Measurements from ENCODE around the gene SHLD3.

- PRO-cap, result no peak
These were observed 16.6 kb downstream of the ZSWIM6 start for GRCh38 chr5:61348544-61349195.

- PRO-cap, result no peak
These were observed 212.7 kb downstream of the ZSWIM6 start for GRCh38 chr5:61544610-61545398.

DNA sequence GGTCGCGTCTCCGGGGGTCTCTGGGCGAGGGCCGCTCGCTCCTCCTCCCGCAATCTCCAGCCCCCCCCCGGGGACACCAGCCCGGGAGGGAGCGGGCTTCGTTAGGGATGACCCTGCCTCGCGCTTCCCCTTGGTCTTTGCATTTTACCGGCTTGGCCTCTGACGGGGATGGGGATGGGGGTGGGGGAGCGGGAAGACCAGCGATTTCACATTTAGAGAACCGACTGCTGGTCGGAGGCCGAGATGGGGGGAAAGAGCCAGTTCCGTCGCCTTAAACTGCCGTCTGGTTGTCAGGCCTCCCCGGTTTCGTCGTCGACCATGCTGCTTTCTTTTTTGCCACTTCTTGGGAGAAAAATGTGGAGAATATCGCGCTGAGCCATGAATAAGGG lies 777 bp downstream of the KIF2A start:
- PRO-cap, result no peak

- PRO-cap, result no peak
These were observed 19.6 kb downstream of the IPO11 start for GRCh38 chr5:62432058-62432669.

- PRO-cap, result unidirectional peak, minus-strand start at chr5:64166486
These were observed 624 bp downstream of the RNF180 start for GRCh38 chr5:64166307-64166626.

DNA sequence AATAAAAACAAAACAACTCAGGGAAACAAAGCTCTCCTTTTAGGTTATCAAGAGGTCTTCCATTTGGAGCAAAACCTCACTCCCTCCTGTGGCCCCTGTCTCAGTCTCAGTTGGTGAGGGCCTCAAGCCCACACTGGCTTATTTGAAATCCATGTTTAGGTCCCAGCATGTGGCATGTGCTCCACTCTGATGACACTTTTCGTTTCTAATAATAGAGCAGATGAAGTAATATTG lies 265 bp upstream of the RGS7BP start:
- PRO-cap, result no peak

DNA sequence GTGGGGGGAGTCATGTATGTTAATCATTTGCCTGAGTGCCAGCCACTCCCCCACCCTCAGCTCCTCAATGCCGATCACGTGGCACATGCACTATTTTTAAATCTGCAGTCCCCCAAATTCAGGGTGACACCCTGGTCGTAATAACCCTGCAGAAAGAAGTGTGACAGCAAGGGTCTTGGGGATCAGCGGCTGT lies 918 bp downstream of the RGS7BP start:
- PRO-cap, result no peak

GRCh38 chr5:64781900-64782248 lies 13.1 kb downstream of the CWC27 start:
- PRO-cap, result no peak

GRCh38 chr5:64939361-64940171 lies 170.8 kb downstream of the CWC27 start:
- PRO-cap, result no peak

DNA sequence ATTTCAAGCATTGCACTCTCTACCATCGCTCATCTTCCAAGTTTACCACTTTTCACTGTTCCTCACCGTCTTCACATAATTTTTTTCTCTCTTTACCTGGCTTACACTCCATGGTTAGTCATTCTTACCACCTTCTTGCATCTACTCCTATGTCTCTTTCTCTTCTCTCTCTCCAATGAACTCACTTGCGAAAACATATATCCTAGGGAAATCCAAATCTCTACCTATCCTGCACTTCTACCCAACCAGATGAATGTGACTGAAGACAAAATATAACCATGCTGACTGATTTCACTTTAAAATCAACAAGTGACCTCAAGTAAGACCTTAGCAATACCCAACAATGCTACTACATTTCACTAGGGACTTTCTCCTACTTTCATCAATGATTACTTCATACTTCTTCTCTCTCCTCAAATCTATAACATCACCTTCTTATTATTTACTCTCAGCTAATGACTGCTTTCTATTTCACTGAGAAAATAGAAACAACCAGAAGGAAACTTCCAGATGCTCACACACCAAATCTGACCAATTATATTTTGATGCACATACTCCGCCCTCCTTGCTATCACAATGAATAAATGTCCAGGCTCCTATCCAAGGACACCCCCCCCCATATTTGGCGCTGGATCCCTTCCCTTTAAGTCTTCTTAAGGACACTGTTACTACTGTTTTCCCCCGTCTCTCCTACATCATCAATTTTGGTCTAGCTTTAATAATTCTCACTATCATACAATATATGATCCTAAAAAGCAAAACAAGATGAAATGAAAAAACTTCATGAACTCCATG lies 79.4 kb downstream of the ADAMTS6 start:
- PRO-cap, result no peak

DNA sequence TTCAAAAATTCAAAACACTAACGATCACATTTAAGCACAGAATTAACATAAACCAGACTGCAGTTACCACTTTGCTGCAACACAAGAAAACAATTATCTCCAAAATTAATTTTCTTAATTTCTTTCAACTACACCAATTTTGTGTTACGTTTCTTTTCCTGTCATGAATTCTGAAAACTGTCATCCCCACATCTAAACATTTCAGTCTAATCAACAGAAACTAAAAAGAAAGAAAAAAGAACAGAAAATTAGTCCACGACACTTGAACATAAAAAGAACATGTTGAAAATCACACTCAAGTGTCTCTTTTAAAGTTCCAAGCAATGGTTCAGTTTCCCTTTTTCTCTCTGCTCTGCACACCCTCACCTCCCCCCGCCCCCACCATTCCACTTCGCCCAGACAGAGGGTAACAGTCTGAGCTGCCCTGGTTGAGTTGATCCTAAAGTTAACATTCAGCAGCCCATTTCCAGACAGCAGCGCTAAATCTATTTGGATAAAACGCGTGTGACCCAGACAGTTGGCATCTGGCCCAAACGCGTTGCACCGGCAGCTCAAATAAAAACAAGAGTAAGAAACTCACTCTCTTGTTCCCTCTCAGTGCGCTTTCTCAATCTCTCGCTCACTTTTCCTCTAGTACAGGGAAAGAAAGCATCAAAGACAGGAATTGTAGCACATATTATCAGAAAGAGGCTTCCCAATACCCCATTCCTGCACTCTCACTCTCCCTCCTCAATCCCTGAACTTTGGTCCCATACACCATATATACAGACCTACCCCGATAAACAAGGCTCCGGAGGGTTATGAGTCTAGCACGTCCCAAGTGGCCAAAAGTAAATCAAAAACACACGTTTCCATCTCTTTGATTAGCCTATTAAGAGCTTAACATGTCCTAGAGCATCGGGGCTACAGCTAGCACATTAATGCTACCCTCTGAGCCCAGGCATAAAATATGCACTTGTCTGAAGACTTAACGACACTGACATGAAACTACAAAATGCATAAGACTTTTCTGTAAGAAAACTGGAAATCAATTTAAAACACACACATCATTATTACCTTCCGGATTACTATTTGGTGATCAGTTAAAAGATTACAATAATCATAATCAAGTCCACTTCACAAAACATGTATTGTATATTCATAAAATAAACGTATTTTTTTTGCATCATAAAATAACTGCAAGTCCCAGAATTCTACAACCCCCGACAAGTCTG lies 1.4 kb downstream of the ADAMTS6 start:
- PRO-cap, result no peak

DNA sequence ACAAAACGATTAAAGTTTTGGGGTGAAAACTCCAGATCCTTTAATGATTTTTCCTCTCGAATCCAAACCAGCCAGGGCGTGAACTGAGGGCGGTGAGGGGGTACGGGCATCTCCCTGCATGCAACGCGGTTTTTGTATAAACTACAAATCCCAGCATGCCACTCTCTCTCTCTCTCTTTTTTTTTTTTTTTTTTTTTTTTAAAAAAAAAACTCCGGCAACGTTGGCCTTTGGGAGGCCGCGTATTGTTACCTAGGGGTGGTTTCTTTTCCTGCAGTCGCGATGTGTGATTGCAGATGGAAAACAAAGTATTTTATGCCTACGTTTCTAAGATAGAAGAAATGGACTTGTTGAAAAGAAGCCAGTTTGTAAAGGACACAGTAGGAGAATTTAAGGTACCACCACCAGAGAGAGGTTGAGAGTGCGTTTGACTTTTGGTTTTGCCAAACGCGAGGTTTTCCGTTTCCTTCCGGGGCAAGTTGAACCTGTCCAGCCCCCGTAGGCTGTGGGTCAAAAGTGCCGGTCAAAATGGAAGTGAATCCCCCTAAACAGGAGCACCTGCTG lies at the start of gene SHLD3:
Gene SHLD3 (plus strand): TSS at position 493 of the 562 bp plus-strand sequence.
- PRO-cap, result bidirectional peak, plus-strand start at position 208 of the sequence, minus-strand start at position 113 of the sequence; bidirectional peak, plus-strand start at position 511 of the sequence, minus-strand start at position 412 of the sequence

GRCh38 chr5:65815017-65815288 lies 92.9 kb downstream of the NLN start:
- PRO-cap, result no peak

- PRO-cap, result no peak
These were observed 60.2 kb upstream of the SREK1 start for GRCh38 chr5:66083889-66084263.

DNA sequence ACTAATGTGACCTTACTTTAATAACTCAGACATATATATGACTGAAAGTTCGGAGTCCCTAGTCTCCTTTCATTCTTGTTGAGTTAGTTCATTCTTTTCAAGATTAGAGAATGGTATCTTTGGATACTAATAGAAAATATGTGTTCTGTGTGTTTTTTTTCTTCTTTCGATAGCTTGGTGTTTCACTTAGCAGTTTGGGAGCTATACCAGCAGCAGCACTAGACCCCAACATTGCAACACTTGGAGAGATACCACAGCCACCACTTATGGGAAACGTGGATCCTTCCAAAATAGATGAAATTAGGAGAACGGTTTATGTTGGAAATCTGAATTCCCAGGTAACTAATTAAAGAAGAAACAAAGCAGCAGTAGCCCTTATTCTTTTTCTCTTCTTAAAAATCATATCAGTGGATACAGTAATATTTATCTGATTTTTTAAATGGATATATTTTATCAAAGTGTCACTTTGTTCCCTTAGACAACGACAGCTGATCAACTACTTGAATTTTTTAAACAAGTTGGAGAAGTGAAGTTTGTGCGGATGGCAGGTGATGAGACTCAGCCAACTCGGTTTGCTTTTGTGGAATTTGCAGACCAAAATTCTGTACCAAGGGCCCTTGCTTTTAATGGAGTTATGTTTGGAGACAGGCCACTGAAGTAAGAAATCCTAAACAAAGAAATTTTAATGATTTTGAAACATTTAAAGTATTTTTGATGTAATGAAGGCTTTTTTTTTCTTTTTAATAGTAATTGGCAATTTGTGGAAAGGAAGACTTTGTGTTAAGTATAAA lies 18.0 kb downstream of the SREK1 start:
- PRO-cap, result no peak

DNA sequence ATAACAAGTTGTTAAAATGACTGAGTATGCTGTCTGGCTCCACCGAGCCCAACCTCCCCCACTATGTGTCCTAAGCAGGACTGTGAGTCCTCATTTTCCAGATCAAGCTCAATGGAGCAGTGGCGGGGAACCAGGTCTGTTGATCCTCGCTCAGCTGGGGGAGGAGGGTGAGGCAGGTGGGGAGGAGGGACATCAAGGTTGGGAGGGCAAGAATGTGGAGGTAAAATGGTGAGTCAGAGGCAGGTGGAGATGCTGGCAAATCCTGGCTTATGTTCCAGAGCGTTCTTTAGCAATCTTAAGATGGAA lies 63.9 kb downstream of the SREK1 start:
- PRO-cap, result no peak

- PRO-cap, result no peak
These were observed 25.7 kb downstream of the MAST4 start for GRCh38 chr5:66621879-66622339.

GRCh38 chr5:66882661-66883191 lies 286.5 kb downstream of the MAST4 start:
- PRO-cap, result no peak

DNA sequence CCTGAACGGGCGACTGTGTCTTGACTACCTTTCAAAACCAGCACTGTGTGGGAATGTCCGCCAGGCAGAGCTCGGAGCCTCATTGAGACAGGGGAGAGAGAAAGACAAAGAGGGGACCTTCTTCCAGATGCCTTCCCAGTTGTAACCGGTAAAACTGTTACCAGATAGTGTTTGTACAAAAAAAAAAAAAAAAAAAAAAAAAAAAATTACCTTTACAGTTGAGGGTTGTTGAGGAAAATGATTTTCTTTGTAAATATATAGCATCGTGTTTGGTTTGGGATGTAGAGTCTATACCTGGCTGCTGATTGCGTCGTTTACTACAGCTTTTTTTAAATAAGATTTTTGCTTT lies 29.5 kb downstream of the CD180 start:
- PRO-cap, result no peak

- PRO-cap, result no peak
These were observed 293.9 kb upstream of the CD180 start for GRCh38 chr5:67490573-67490805.